Mesenchymal stem cell of Wharton's jelly (primary cell): ENCODE data around the genes TSPY2, VCY and DAZ2.

DNA sequence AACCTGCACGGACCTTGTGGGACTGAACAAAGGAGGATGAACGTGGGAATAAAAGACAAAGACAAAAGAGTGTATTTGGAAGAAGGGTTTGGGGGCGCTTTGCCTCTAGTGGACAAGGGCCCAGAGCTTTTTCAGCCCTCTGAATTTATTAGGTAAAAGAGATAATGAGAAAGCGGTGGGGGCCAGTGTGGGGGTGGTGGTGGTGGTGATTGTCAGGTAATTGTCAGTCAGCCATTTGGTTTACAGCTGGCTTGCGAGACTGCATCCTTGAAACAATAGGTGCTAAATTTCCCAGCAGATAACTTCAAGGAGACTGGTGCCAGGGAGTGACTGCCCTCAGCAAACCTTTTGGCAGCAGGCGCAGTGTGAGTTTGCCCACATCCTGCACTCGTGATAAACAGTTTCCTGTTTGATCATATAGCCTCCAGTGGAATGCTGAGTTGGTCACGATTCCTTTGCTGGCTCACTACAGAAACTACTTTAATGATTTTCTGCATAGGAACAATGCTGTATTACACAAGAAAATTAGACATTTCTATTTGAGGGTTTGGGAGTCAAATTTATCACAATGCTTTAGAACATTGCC is 45.9 kb downstream of the RPS4Y1 start:
- CAGE, long polyA plus RNA = no peak

- CAGE, long polyA plus RNA = no peak
These were observed 357 bp upstream of the ZFY start for GRCh38 chrY:2934723-2935324.

DNA sequence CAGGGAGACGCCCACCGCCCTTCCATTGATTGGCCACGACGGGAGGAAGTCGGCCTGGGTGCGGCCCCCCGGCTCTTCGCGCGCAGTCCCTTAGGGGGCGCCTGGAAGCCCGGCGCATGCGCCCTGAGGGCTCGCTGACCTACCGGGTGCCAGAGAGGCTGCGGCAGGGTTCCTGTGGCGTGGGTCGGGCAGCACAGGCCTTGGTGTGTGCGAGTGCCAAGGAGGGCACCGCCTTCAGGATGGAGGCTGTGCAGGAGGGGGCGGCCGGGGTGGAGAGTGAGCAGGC is at the start of gene TSPY2:
Gene TSPY2, plus strand, starts transcription at position 71 of the 286 bp plus-strand sequence.
- CAGE, long polyA plus RNA = no peak

GRCh38 chrY:8126000-8126625 is 1211.2 kb upstream of the TSPY4 start:
- CAGE, long polyA plus RNA = no peak

- CAGE, long polyA plus RNA = no peak
These were observed 426.6 kb upstream of the USP9Y start for GRCh38 chrY:12274557-12274789.

- CAGE, long polyA plus RNA = no peak
These were observed 279.9 kb upstream of the USP9Y start for GRCh38 chrY:12420821-12421937.

GRCh38 chrY:12854884-12855268 is 49.8 kb upstream of the DDX3Y start:
- CAGE, long polyA plus RNA = no peak

DNA sequence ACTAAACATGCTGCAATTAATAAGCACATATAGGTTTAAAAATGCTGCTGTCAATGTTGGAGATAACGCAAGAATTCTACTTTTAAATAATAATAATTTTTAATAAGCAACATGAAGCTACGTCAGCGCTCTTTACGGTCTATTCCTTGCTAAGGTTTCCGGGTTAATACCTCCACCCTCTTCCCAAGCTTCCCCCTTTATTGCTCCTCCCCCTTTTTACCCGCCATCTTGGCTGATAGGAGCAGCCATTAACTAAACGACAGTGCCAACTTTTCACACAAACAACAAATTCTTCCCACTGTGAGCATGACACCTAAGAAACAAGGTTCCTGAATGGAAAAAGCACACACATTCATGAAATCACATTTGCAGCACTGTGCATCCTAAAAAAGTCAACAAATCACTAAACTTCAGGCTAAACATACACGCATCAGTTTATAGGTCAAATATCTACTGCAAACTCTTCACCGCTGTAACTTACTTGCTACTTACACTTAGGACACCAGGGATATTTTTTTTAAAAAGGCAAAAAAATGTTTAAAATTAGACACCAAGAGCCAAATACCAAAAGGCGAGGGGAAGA is 1.4 kb downstream of the UTY start:
- CAGE, long polyA plus RNA = no peak

- CAGE, long polyA plus RNA = no peak
These were observed at the start of gene VCY for GRCh38 chrY:13986410-13986725. Gene VCY (minus strand): TSS chrY:13986473.

DNA sequence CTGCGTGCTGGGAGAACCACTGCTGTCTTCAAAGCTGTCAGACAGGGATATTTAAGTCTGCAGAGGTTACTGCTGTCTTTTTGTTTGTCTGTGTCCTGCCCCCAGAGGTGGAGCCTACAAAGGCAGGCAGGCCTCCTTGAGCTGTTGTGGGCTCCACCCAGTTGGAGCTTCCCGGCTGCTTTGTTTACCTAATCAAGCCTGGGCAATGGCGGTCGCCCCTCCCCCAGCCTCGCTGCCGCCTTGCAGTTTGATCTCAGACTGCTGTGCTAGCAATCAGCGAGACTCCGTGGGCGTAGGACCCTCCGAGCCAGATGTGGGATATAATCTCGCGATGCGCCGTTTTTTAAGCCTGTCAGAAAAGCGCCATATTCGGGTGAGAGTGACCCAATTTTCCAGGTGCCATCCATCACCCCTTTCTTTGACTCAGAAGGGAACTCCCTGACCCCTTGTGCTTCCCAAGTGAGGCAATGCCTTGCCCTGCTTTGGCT is 365.8 kb downstream of the KDM5D start:
- CAGE, long polyA plus RNA = no peak

- CAGE, long polyA plus RNA = no peak
These were observed at the start of gene DAZ2 for GRCh38 chrY:23219121-23219603. Gene DAZ2 (plus strand): TSS chrY:23219533.